AG09309 (cell line): ENCODE results near the gene EIF2S1.

DNA sequence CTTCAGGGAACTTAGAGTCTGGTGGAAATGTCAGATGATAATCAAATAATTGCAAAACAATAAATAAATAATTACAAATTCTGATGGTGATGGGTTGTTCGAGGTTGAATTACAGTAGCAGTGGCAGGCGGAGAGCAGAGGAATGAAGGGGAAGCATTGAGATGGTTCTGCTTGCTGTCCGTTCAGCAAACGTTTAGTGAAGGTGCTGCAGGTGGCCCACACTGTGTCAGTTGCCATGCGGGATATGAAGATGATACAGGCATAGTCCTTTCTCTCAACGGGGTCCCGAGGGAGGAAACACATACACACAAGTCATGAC is 385.1 kb downstream of the FUT8 start:
- RRBS, result no CpG with 5 or more reads among the region's 7 CpGs

- RRBS, result no CpG with 5 or more reads among the region's 1 CpG
Measured at GRCh38 chr14:66422552-66422885, 63.7 kb upstream of the CCDC196 start.

DNA sequence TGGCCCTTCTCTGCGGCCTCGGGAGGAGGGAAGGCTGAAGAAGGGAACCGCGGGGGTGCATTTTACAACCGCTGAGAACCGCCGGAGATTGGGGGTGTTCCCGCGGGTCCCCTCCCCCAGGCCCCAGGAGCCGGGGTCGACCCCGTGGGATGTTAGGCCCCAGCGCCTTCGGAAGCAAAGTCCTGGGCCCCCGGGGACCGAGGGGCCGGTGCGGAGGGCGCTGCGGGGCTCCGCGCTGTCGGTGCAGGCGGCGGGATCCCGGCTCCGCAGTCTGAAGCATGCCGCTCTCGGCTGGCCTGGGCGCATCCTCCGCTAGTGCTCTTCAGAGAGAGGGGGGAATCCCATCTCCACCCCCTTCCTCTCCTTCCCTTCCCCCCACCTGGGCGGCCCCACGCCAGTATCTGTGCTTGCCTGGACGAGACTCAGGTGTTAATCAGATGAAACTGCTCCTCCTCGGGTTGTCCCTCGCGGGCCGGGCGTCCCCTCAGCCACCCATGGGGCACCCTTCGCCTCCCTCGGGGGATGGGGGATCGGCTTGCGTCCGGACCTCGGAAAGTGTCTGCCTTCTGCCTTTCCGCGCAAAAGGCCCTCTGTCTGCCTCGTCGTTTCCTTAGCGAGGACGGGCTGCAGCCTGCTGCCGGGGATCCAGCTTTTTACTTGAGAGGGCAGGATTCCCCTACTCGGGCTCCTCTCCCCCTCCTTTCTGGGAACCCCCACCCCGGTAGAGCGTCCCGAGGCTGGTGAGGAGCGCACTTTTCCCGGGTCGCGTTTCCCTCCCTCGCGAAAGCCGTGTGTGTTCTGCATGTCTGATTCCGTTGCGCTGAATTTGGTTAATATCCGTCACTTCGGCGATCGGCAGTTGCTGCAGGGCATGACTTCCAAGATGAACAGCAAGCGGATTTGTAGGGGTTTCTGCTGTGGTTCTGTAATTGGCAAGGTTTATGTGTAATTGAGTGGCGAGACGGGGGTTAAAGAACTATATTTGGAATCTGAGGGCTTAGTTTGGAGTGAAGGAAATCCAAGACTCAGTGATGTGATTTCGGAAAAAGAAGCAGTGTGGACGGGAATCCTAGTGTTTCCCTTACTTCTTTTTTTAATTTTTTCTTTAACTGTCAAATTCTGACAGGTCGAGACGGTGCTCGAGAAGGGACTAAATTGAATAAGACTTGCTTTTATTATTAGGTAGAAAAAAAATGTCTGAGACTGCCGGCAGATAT is 1.1 kb downstream of the GPHN start:
- RRBS, result 2% methylated on average over 32 of the region's 78 CpGs

GRCh38 chr14:67358802-67359274 is 766 bp downstream of the ATP6V1D start:
- RRBS, result no CpG with 5 or more reads among the region's 9 CpGs

DNA sequence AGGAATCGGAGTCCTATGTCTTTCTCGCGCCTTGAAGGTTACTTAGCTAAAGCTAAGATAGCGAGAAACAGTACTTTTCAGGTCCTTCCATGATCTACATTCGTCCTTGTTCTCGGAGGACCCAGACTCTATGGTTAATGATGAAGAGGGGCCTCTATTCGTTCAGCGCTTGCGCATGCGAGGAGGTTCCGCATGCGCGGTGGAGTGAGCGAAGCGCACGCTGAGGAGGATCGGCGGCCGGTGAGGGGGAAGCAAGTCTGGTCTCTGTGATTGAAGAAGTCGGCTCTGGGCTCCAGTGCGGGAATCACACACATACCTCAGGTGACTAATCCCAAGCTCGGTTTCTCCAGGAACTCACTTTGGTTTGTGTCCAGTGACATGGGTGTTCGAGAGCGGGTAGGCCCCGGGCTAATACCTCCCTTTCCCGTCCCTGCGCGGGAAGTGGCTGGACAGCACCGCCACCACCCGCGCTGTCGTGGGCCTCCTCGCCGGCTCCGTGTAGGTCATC is at the start of gene EIF2S1:
TSS of gene EIF2S1 (plus strand) at position 193 of the 508 bp plus-strand sequence.
- RRBS, result 3% methylated on average over 10 of the region's 35 CpGs

DNA sequence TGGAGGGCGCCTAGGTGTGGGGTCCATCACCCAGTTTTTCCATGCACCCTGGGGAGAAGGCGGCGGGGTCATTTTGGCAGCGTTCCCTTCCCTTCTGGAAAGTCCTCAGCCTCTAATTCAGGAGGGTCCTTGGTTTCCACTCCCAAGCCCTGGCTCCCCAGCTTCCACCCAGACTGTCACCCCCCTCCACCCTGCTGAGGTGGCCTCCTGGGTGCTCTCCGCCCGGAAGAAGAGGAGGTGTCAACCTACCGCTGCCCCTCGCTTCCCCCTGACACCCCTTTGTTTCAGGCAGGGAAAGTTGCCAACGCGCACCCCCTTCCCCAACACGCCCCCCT is 18.6 kb upstream of the PLEKHH1 start:
- RRBS, result no CpG with 5 or more reads among the region's 11 CpGs

DNA sequence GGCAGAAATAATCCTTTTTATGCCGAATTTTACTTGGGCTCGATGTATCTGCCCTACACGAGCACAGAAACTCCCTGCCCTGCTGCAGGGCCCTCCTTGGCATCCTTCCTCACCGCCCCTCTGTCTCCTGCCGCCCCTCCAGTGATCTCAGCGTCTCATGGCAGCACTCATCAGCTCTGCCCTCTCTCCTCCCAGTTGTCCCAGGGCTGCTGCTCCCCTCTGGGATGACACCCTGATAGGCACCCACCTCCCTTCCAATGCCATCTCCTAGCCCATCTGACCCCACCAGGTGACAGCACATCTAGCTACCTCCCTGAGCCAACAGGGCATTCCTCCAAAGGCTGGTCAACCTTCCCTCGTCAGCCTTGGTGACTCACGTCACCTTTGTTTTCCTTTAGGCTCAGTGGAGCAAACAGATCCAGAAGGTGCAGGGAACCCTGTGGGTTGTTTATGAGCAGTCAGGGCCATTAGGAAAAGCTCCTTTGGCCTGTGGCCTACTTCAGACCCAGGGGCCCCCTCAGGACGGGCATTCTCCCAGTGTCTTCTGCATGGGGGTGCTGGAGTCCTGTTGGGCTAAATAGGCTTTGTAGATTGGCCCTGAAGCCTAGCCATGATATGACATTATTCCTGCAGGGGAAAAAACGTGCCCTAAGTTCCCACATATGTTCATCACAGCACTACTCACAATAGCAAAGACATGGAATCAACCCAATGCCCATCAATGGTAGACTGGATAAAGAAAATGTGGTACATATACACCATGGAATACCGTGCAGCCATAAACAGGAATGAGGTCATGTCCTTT is 32.4 kb downstream of the PIGH start:
- RRBS, result no CpG with 5 or more reads among the region's 11 CpGs

DNA sequence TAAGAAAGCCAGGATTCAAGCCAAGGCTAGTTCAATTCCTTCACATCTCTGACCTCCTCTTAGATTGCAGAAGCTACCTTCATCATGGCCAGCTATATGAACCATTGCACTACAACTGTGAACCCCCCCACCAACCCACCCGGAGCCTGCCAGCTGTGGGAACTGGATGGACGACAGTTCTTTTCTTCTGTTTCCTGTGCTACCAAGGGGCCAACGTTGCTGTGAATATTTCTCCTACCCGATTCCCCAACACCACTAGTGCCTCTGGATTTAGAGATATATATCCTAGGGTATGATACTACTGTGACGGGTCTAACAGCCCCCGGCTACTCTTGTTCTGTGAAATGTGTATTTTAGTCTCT is 13.1 kb downstream of the PIGH start:
- RRBS, result no CpG with 5 or more reads among the region's 6 CpGs

DNA sequence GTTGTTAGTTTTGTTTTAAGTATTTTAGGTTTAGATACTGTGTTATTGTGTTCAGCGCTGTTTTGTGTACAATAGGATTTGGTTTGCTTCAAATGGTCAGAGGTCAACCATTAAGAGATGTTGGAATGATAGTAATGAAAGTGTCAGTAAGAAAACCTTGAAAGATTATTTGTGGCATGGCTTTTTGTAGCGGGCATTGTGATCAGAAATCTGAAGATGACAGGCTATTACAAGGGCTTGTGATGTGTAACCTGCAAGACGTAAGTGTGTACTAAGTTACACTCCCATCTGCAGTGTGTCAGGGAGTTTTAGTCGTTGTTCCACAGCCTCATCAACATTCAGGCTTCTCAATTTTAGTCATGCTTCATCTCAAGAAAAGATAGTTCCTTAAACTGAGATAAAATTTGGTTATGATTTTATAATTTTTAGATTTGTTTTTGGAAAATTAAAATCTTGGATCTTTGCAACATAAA is 68.1 kb downstream of the RAD51B start:
- RRBS, result no CpG with 5 or more reads among the region's 4 CpGs

DNA sequence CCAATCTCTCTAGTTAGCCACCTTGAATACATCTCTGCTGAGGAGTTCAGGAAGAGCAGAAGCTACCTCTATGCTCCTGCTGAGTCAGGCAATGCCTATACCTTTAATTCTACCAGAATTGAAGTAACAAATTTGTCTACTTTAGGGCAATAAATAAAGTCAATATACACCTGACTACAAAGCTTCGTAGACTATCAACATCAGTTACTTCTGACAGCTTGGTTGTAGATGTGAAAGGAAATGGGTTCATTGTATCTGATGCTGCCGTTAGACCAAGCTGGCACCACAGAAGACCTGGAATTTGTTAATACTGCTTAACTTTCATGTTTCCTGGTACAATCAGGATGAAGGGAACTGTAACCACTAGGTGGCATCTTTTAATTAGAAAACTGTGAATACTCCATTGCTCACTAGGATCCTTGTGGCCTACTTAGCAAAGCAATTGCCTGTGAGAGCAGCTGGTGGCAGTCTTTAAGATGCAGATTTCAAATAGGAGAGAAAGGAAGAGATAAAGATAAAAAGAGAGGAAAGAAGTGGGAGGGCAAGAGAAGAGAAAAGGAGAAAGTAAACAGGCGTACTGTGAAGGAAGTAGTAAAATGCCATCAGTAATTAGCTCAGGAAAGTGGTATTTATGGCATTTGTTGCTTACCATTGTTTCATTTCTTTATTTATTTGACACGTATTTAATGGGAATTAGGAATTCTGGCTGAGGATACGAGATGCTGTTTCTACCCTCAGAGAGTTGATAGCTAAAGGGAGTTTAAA is 114.4 kb downstream of the RAD51B start:
- RRBS, result no CpG with 5 or more reads among the region's 5 CpGs

DNA sequence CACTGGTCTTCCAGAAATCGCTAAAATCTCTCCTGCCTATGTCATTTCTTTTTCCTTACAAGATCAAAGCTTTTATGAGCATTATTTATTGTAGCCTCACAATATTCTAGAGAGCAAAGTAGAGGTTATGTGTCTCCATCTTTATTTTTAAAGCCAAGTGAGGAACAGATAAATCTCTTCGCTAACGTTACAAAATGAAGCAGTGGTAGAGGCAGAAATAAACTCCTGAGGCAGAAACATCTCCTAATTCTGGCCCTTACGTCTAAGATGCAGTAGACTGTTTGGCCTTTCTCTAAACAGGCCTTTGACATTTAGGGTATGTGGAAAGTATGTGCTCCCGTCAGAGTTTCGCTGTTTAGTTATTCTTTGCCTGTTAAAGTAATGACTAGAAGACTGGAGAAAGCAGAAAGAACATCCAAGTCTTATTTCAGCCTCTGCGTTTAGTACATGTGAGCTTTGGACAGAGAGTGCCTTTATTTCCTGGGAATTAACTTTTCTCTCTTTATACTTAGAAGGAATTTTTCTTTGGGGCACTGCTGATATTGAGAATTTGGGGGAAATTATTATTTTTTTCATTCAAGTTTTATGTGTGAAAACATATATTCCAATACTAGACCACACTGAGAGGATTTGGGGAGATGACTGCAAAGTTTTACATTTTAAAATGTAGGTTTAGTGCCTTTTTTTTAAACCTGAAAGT is 216.6 kb downstream of the RAD51B start:
- RRBS, result no CpG with 5 or more reads among the region's 7 CpGs

DNA sequence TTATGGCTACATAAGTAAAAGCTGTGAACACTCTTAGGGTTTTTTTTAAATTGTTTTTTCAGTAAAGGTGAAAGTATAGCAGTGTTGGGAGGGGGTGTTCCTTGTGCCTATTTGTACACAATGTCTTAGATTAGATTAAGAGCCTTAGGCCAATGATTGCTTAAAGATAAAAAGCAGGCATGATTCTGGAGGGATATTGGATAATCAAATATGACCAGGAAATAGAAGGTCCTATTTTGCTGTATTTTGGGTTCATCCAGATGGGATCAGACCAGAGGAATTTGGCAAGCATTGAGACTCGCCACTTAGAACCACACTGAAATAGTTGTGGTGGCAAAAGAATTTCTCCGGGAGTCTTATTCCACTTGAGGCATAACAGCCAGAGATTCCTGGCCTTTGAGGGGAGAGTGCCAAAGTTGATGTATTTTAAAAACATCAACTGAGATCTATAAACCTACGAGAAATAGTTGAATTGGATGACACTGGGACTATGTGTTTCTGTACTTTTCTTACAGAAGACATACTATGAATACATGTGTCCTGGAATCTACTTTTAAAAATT is 327.2 kb downstream of the RAD51B start:
- RRBS, result no CpG with 5 or more reads among the region's 3 CpGs

GRCh38 chr14:68164326-68165350 is 345.1 kb downstream of the RAD51B start:
- RRBS, result no CpG with 5 or more reads among the region's 6 CpGs

- RRBS, result no CpG with 5 or more reads among the region's 18 CpGs
Measured at GRCh38 chr14:68364207-68364821, 428.6 kb downstream of the ZFP36L1 start.

- RRBS, result no CpG with 5 or more reads among the region's 4 CpGs
Measured at GRCh38 chr14:68473059-68473552, 319.8 kb downstream of the ZFP36L1 start.

- RRBS, result no CpG with 5 or more reads among the region's 7 CpGs
Measured at GRCh38 chr14:68518720-68519570, 273.9 kb downstream of the ZFP36L1 start.

- RRBS, result 28% methylated on average over 2 of the region's 6 CpGs
Measured at GRCh38 chr14:68546864-68547339, 246.0 kb downstream of the ZFP36L1 start.

DNA sequence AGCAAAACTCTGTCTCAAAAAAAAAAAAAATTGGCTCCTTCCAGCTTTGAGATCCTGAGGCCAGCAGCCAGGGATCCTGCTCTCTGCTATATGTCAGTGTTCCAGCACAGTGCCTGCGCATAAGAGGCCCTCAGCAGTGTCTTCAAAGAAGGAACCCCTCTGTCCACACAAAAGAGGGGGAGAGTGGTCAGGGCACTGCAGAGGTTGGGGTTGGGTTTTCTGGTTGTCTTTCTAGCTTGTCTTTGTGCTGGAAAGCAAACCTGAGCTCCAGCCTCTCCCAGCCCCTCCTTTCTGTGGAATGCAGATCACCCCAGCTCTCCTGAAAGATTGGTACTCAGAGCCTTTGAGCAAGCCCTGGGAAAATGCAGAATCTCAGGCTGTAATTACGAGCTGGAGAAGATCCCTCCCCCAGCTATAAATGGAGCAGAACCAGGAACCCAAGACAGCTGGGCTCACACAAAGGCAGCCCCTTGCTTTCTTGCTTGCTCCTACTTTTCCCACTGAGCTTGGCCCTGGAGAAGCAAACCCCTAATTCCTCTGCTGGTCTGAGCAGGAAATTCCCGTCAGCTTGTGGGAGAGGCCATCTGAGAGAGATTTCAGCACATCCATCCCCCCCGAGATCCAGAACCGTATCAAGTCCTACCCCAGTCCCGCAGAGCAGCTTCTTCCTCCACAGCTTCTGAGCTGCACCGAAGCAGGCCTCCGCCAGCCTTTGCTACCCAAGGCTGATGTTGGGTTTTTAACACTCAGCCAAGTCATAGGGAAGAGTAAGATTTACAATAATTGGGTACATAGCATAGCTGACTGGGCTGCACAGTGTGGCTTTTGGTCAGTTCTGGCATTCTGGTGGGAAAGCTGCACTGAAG is 205.6 kb downstream of the ZFP36L1 start:
- RRBS, result no CpG with 5 or more reads among the region's 8 CpGs

- RRBS, result no CpG with 5 or more reads among the region's 5 CpGs
Measured at GRCh38 chr14:68607117-68607438, 185.8 kb downstream of the ZFP36L1 start.

DNA sequence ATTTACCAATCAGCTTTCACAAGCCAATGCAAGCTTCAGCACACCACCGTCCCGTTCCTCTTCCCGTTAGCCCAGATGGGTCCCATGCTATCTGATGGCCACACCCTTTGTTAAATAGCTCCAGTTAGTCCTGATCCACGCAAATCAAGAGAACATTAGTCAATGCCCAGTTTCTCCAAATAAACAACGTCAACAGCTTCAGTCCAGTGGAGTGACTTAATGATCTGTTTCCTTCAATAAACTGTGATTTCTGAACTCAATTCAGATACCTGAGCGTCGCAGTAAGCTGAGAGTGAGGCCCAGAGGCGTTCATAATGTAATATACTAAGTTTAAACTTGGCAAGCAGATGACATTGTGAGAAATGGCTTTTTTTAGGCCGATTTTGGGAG is 112.3 kb downstream of the ZFP36L1 start:
- RRBS, result no CpG with 5 or more reads among the region's 9 CpGs